HT-29 (cell line): ENCODE data around the genes LPIN3 and CHD6.

GRCh38 chr20:40687314-40688323 is 1.4 kb downstream of the MAFB start:
- RAMPAGE, long total RNA: no peak

- RAMPAGE, long total RNA: no peak
These were observed 1.3 kb upstream of the MAFB start for GRCh38 chr20:40690368-40690735.

GRCh38 chr20:41029234-41029630 is 610 bp downstream of the TOP1 start:
- RAMPAGE, long total RNA: no peak

- RAMPAGE, long total RNA: no peak
These were observed 10.5 kb downstream of the TOP1 start for GRCh38 chr20:41039161-41039514.

- RAMPAGE, long total RNA: no peak
These were observed 14.3 kb downstream of the TOP1 start for GRCh38 chr20:41042994-41043313.

- RAMPAGE, long total RNA: no peak
These were observed 41.3 kb downstream of the TOP1 start for GRCh38 chr20:41069841-41070322.

DNA sequence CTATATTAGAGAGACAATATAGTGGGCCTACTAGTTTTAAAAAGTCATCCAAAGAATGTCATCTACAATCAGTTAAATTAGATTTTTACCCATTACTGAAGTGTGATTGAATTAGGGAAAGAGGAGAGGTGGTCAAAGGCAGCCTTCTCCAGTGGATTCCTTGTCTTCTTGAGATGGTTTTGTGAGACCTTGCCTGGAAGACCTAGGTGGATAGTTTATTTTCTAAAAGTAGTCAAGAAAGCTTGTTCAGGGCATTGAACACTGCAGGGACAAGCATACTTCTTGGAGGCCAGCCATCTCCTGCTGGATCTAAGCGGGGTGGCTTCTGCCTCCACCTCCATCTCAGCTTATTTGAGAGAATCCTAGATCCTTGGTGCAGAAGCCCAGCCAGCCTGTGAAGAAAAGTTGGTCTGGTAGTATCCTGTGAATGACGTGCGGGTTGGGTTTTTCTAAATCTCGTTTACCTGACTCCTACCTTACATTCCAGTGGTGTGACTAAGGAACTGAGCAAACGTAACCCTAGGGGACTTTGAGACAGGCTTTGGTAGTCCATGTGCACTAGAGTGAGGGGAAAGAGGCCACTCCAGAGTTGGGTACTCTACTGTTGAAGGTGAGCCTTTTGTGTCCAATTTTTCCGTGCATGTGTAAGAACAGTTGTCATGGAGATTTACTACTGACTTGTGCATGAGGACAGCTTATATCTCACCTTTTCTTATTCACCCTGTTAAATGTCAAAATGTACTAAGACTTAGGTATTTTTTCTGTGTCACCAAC is 26.6 kb upstream of the PLCG1 start:
- RAMPAGE, long total RNA: no peak

- RAMPAGE, long total RNA: no peak
These were observed 15.7 kb upstream of the PLCG1 start for GRCh38 chr20:41121317-41122321.

DNA sequence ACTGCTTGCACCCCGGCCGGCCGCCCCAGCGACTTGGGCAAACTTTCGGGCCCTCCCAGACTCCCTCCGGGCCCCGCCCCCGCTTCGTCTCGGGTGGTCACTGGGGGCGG is 432 bp downstream of the PLCG1 start:
- RAMPAGE, long total RNA: no peak

GRCh38 chr20:41145710-41146319 is 8.5 kb downstream of the PLCG1 start:
- RAMPAGE, long total RNA: no peak

DNA sequence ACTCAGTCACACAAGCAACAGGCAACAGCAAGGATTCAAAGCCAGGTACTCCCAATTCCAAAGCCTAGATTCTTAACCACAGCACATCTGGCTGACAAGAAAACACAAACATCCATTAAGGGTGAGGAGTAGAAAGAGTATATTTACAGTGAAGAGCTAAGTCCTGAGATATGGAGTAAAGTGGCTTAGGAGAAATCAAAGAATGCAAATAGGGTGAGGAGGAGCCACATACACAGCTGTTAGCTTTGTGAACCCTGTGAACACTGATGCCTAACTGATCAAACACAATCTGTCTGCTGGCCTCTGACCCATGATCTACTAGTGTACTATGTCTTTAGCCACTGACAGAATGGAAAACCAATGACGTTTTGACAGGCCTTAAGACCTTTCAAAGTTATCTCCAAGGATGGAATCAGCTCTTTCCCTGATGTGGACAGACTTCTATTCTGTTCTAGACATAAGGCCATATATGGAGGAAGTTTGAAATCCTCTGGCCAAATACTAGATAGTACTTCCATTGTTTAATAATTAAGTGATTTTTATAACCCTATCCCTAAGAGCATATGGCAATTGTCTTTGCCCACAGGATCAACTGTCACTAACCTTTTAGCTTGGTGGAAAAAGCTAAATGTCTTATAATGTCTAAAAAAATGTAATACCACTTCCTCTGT is 75.1 kb downstream of the ZHX3 start:
- RAMPAGE, long total RNA: no peak

DNA sequence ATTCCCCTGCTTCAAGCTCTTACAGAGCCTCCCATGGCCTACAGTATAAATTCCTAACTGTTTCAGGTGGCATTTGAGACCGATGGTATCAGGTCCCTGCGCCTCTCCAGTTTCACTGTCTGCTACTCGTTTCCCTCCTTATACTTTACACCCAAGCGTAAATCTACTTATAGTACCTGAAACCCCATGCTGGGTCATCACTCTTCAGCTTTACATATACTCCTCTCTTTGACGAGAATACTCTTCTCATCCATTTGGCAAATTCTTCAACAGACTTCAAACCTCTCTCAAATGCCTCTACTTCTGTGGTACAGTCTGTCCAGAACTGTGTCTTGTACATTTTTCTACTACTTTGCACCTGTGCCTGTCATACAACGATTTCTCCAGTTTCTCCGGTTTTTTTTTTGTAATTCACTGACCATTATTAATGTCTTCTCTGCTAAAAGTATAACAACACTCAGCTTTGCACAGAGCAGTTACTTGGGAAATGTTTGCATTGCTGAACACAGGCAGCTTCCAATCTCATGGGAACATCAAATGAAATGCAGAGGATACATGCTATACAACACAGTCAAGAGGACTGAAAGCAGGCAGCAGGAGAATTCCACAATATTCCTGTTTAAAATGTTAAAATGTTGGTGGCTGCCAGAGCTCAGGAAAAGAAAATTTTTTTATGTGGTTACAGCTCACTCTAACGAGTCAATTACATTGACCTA is 69.4 kb downstream of the ZHX3 start:
- RAMPAGE, long total RNA: no peak

GRCh38 chr20:41303512-41304757 is 13.6 kb downstream of the ZHX3 start:
- RAMPAGE, long total RNA: no peak

DNA sequence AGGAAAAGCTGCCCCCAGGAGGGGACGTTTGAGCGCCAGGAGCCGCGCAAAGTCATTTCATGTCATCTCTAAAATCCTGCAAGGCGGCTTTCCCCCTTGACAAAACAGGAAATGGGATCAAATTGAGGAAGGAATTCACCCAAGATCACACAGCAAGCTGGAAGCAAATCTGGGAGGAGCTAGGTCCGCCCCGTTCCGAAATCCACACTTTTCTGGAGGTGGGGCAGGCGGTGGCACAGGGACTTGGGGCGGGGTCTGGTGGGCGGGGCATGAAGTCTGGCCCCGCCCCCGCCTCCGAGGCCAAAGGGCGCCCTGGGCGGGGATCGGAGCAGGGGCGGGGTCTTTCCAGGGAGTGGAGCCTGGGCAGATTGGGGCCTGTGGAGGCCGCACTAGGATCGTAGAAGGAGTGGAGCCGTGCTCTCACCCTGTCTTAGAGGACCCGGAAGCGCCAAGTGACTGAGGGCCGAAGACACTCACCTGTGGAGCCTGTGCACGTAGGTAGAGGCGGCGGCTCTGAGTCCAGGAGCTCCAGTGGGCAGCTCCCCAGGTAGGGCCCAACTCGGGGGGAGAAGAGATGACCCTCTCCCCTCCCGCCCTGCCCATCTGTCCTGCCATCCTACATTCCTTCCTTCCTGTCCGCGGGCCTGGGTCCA is at the start of gene LPIN3:
Gene LPIN3, plus strand, starts transcription at position 366 of the 653 bp plus-strand sequence.
- RAMPAGE, long total RNA: no peak

- RAMPAGE, long total RNA: no peak
These were observed 84.2 kb upstream of the EMILIN3 start for GRCh38 chr20:41450883-41451151.

GRCh38 chr20:41470189-41470933 is 103.7 kb upstream of the EMILIN3 start:
- RAMPAGE, long total RNA: no peak

DNA sequence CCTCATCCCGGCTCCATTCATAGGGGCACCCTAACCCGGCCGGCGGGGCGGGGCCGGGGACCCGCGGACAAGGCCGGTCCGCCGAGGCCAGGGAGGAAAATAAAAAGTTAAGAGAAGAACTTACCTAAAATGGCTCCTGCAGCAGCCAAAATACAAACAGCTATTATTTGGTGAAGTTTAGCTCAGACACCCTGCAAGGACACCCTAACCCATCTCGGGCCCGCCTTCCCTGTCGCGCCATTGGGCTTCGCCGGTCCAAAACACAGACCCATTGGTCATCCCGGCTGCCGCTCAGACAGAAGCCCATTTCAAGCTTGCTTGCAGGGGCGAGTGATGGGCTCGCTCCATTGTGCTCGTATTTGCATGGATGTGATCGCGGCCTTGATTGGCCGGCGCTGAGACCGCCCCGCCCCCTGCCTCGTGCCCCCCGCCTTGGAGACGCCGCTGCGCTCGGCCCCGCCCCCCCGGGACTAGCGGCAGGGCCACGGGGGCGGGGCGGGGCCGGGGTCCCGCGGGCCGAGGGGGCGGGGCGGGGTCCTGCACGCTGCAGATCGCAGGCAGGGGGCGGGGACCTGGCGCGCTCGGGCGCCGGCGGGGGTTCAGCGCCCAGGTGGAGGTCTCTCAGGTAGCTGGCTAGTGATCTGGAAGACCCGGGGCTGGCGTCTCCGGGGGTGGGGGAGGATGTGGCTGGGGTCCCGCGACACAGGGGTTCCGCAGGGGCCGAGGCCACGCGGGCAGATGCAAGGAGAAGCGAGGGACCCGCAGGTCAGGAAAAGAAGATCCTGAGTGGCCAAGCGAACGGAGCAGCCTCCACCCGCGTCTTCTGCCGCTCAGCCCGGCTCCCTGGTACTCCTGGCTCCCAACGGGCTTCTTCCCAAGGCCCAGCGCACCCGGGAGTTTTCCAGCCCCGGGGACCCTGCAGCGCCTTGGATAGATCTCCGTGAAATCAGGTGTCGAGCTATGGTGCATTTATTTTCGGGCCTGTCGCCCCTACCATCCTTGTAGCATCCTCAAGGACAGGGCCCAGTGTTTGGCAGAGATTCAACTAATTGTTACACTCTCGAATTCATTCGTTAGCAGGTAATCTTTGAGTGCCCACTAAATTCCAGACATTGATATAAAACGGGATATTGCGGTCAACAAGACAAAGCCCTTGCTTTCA is at the start of gene CHD6:
Gene CHD6, minus strand, starts transcription at position 162 of the 1,162 bp plus-strand sequence.
- RAMPAGE, long total RNA: start-site peak on the minus strand centred at position 165 of the sequence, 57 bp wide, 54 and 97 reads in 2 replicates

GRCh38 chr20:43189157-43189498 is 578 bp downstream of the PTPRT start:
- RAMPAGE, long total RNA: no peak

DNA sequence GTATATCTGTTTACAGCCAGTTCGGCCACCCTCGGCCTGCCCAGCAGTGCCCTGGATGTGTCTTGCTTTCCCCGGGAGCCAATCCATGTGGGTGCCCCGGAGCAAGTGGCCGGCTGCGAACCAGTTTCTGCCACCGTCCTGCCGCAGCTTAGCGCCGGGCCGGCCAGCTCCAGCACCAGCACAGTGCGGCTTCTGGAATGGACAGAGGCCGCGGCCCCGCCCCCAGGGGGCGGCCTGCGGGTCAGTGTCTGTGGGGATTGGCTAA is 6.3 kb downstream of the L3MBTL1 start:
- RAMPAGE, long total RNA: no peak

DNA sequence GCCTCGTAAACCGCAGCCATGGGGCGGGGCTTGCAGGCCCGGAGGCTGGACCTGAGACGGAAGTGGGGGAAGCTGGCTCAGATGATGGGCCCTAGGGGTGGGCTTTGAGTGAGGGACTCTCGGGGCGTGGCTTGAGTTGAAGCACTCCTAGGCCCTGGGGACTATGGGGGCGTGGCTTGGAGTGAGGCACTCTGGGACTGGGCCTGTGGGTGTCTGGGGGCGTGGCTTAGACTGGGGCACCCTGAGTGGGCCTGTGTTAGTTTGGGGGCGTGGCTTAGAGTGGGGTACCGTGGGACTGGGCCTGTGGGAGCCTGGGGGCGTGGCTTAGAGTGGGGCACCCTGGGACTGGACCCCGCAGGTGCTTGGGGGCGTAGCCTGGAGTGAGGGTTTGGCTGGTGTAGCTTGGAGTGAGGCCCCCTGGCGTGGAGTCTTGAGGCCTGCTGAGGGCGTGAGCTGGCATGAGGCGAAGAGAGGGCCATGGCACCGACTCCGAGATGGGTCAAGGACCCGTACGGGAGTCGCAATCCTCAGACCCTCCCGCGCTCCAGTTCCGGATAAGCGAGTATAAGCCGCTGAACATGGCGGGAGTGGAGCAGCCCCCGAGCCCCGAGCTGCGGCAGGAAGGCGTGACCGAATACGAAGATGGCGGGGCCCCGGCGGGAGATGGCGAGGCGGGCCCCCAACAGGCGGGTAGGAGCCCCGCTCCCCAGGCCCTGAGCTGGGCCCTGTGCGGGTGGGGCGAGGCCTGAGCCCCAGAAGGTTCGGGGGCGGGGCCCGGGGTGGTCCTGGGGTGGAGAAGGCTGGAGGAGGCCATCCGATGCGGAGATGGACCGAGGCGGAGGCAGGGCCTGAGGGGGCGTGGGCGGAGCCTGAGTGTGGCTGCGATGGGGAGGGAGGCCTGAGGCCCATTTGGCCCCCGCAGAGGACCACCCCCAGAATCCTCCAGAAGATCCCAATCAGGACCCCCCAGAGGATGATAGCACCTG is 6.9 kb downstream of the L3MBTL1 start:
- RAMPAGE, long total RNA: no peak